ENCODE data around the gene UQCRHL.

GRCh38 chr1:15736822-15737326 lies 816 bp downstream of the SLC25A34 start:
- PRO-cap, result bidirectional peak, plus-strand start at chr1:15737152, minus-strand start at chr1:15736952

DNA sequence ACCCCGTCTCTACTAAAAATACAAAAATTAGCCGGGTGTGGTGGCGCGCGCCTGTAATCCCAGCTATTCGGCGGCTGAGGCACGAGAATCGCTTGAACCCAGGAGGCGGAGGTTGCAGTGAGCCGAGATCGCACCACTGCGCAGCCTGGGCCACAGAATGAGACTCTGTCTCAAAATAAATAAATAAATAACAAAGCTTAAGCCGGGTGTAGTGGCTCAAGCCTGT lies 1.4 kb downstream of the FBLIM1 start:
- PRO-cap, result no peak

DNA sequence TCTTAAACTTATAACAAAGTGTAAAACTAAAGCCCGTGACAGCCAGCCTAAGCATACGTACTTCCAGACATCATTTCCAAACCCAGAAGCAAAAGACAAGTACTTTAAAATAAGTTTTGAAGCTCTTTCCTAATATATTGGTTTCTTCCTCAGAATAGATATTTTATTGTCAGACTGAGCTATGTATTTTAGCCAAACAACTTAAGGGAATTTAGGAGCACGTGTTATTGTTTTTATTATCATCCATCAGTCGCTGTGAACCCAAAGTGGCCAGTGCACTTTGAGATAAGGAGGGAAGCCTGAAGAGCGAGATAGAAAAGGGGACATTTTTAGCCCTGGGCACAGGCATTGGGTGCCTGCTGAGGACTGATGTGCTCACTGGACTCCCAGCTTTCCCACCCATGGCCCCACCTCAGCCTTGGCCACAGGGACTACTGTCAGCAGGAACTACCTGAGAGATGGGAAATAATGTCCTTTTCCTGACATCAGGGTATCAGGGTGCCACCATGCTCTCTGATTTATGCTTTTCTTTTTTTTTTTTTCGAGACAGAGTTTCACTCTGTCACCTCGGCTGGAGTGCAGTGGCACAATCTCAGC lies 3.1 kb downstream of the FBLIM1 start:
- PRO-cap, result no peak

GRCh38 chr1:15795046-15795435 lies 12.4 kb downstream of the UQCRHL start:
- PRO-cap, result no peak

GRCh38 chr1:15807396-15807981 lies at the start of gene UQCRHL:
Gene UQCRHL, minus strand, starts transcription at chr1:15807649.
- PRO-cap, result no peak

- PRO-cap, result no peak
Measured at GRCh38 chr1:15913789-15914604, 61.9 kb downstream of the ZBTB17 start.

GRCh38 chr1:15962258-15962603 lies 13.7 kb downstream of the ZBTB17 start:
- PRO-cap, result no peak

DNA sequence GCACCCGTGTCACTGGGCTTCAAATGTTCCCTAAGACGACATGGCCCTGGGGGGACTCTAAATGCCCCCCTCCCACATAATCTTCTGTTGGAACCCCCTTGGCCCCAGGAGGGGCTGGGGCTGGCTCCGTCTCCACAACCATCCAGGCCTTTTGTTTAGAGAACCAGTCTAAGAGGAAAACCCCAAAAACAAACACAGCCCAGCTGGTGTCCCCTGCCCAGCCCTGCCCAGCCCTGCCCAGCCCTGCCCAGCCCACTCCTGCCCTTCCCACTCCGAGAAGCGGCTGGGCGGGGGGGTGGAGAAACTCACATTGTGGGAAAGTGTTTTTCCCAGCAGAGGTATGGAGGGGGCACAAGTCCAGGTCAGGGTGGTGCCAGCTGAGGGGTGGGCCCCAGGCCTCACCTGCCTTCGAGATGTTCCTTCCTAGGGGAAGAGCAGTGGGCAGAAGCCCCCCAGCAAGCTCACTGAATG lies 10.0 kb upstream of the FAM131C start:
- PRO-cap, result no peak

- PRO-cap, result bidirectional peak, plus-strand start at chr1:16145415, minus-strand start at chr1:16145330
Measured at GRCh38 chr1:16144888-16145862, 10.7 kb downstream of the EPHA2 start.

DNA sequence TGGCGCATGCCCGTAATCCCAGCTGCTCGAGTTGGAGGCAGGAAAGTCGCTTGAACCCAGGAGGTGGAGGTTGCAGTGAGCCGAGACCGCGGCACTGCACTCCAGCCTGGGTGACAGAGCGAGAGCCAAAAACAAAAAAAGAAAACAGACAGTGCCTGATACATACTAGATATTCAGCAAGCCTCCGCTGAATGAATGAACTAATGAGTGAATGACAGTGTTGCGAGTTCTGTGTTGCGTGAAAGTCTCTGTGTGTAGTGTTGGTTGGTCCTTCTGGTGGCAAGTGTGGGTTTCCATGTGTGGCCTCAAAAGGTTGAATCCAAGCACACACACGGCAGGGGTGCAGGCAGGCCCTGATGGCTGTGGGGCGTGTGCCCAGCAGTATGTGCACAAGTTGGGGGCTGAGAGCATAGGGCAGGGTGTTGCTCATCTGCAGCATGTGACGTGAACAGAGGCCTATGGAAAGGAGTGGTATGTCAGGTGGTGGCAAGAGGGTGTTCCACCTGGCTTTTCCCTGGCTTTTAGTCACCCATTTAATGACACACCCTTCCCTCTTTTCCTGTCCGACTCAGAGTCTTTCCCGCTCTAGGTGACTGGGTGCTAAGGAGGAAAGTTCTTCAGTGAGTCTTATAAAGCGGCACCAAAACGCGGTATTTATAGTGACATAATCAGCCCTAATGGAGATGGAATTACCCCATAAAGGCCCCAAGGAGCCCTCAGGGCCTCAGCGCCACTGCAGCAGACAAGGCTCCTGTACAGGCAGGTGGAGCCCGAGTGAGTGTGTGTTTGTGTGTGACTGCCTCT lies 3.0 kb upstream of the EPHA2 start:
- PRO-cap, result no peak

DNA sequence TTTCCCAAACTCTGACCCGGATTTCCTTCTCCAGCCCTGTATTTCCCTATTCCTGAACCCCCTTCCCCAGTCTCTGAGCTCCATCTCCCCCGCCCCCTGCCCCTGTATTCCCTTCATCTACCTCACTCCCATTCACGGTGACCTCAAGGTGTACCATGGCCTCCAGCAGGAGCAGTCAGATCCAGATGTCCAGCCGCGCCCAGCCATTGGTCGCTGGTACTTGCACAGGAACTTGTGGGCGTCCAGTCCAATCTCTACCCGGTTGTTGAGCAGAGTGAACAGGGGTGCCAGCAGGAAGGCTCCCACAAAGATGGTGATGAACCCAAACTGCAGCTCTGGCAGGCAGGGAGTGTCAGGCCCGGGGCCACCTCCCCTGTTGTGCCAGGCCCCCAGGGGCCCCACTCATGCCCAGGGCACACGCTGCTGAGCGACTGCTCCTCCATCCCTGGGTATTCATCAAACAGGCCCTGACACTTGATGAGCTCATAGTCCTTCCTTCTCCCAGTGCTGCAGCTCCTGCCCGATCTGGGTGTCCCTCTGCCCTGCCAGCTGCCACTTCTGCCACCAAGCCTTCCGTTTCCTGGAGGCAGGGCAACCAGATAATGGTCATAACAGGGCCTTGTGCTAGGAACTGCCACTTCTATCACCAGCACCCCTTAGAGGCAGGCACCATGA lies 5.6 kb upstream of the ARHGEF19 start:
- PRO-cap, result no peak

GRCh38 chr1:16228252-16228912 lies 8.6 kb downstream of the CPLANE2 start:
- PRO-cap, result no peak

DNA sequence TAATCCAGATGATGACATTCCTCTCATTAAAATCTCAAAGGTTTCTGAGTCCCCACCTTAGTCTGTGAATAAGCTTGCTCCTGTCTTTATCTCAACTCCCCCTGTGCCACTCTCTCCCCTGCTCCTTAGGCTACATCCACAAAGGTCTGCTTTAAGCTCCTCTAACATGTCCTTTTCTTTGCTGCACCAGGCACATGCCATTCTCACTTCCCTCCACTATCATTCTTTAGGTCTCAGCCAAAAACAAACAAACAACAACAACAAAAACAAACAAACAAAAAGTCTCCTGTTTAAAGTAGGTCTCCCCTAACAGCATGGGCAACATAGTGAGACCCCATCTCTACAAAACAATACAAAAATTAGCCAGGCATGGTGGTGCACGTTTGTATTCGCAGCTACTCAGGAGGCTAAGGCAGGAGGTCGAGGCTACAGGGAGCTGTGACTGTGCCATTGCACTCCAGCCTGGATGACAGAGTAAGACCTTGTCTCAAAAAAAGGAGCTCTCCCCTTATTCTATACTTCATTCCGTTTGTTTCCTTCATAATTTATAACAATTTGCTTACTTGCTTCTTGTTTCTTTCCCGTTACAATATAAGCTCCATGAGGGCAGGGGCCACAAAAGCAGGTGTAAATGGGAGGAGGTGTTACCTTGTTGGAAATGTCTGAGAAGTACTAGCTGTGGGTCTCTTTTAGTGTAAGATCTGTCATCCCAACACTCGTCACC lies 52.6 kb upstream of the CPLANE2 start:
- PRO-cap, result no peak

DNA sequence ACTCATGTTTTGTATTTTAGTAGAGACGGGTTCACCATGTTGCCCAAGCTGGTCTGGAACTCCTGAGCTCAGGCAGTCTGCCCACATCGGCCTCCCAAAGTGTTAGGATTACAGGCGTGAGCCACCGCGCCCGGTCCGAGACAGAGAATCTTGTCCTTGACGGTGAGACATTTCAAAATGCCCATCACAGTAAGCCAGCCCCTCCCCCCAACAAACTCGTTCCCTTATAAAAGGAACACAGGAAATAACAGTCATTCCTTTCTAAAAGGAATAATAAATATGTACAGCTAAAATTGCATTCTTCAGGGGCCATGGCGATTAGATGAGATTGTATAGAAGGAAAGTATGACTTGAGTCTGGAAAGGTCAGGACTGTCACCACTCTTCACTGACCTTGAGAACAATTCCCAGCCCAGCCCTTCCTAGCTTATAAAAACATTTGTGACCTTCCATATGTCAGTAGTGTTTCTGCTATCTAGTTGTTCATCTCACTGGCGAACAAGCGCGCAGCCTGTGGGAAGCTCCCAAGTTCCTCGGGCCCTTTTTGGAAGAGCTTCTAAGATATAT lies 8.5 kb downstream of the SZRD1 start:
- PRO-cap, result no peak

- PRO-cap, result no peak
Measured at GRCh38 chr1:16432777-16433551, 4.3 kb downstream of the SPATA21 start.

GRCh38 chr1:16643932-16644468 lies 203.5 kb downstream of the NECAP2 start:
- PRO-cap, result no peak

GRCh38 chr1:16644469-16645355 lies 204.2 kb downstream of the NECAP2 start:
- PRO-cap, result bidirectional peak, plus-strand start at chr1:16644765, minus-strand start at chr1:16644712

GRCh38 chr1:16727036-16727643 lies 194.6 kb upstream of the CROCC start:
- PRO-cap, result no peak

GRCh38 chr1:16981346-16981729 lies 918 bp upstream of the MFAP2 start:
- PRO-cap, result no peak

- PRO-cap, result no peak
Measured at GRCh38 chr1:17063591-17063886, 9.7 kb upstream of the SDHB start.

Data from left lobe of liver (tissue), 1 donor.